Rectum (tissue), 1 donor: Measurements from ENCODE around the genes ARID5A, KANSL3 and CNNM3.

DNA sequence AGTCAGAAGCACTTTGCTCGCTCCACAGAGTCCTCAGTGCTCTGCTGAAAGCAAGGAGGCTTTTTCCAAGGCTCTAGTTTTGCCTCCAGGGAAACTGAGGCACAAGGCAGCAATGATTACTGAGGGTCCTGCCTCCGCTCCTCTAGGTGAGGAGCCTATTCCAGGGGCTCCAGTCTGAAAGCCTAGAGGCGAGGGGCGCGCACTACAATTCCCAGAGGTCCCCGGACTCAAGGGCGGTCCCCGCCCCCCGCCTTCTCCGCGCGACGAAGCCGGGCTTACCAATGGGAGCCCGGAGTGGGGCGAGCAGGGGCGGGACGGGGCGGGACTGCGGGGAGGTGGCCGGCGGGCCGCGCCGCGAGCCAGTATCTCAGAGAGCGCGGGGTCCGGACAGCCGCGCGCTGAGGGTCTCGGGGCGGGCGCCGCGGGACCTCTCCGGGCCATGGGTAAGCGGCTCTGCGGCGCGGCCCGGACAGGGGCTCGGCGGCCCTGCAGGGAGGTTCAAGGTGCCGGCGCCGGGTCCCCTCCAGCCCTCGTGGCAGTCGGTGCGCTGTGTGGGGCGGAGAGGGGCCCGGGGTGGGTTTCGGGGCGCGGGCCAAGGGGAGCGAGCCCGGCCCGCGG is at the start of gene ARID5A:
Gene ARID5A, plus strand, starts transcription at position 365 of the 618 bp plus-strand sequence.
- PRO-cap = unidirectional peak, plus-strand start at position 370 of the sequence

GRCh38 chr2:96546947-96547212 is 10.3 kb downstream of the ARID5A start:
- PRO-cap = no peak

DNA sequence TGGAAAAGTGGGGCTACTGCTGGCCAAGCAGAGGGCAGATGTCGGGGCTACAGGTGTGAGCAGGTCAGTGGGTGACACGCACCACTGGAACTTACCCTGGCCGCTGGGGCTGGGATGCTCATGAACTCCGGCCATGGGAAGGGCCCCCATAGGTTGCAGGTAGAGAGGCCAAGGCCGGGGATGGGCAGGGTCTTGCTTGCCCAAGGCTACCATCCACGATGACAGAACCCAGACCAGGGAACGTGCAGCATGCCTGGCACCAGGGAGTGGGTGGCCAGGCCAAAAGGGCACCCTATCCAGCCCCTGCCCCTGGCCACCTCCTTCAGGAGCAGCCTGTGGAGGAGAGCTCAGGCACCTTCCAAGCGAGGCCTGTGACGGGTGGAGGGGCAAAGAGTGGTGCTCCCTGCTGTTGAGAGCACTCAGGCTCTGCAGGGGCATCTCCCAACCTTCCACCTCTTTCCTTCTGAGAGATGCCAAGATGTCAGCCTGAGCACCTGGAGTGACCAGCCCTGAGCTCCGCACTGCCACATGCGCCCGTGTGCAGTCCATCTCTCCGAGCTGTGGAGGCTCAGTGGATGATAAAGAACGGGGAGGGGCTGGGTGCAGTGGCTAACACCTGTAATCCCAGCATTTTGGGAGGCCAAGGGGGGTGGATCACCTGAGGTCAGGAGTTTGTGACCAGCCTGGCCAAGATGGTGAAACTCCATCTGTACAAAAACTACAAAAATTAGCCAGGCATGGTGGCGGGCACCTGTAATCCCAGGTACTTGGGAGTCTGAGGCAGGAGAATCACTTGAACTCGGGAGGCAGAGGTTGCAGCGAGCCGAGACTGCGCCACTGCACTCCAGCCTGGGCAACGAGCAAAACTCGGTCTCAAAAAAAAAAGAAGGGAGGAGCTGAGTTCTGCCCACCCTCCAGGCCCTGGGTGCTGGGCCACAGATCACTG is 17.1 kb downstream of the ARID5A start:
- PRO-cap = no peak

GRCh38 chr2:96594617-96595785 is 43.1 kb downstream of the KANSL3 start:
- PRO-cap = no peak

DNA sequence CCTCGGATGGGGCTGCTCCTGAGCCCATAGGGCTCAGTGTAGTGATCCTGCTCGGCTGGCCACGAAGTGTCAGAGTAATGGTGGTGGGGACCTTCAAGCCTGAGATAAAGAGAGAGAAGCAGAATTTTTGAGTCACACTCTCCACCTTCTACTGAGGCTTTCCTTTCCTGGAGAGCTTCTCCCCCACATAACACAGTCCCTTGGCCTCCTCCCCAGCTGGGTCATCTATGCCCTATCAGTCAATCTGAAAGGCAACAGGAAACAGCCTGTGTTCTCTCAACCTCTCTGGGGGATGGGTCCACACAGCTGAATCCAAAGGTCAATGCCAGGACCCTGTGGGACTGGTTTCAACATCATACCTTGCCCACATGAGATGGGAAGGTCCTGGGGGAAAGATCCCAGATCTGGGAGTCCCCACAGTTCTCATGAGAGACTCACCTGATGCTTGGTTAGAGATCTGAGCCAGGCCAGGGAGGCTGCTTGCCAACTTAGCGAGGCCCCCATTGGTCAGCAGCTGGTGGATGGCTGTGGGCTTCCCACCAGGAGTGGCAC is 36.4 kb downstream of the KANSL3 start:
- PRO-cap = bidirectional peak, plus-strand start at position 369 of the sequence, minus-strand start at position 202 of the sequence

- PRO-cap = bidirectional peak, plus-strand start at chr2:96638095, minus-strand start at chr2:96637905; bidirectional peak, plus-strand start at chr2:96638457, minus-strand start at chr2:96638320; bidirectional peak, plus-strand start at chr2:96638547, minus-strand start at chr2:96638514
These were observed at the start of gene KANSL3 for GRCh38 chr2:96637724-96638857. KANSL3 (minus strand) TSS chr2:96638312.

DNA sequence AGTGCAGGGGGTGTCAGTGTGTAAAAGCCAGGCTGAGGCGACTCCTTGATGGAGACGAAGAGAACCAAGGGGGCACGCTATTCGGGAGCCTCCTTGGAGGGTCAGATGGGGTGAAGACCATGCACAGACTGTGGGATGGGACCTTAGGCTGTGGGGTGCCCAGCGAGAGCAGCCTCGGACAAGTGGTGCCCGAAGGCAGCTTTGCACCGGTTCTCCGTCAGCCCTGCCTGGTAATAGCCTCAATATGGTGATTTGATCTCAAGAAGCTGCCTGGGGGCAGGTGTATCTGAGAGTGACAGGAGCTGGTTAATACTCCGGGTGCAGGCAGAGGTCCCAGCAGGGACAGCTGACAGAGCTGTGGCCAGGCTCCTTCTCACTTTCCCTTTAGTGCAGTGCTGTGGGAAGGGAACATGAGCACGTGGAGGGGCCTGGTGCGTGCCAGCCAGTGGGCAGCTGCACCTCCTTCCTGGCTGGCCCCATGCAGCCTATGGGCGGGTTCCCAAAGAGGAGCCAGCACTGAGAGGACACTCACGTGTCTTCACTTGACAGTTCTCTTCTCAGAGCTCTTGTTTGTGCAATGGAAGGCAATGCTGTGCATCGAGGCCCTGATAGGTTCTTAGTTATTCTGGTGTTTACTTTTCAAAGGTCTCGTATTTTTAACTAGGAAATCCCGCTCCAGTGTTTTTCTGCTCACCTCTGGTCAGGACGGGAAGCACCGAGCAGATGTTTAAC is 9.1 kb downstream of the CNNM4 start:
- PRO-cap = bidirectional peak, plus-strand start at position 502 of the sequence, minus-strand start at position 386 of the sequence

GRCh38 chr2:96816197-96816993 is at the start of gene CNNM3:
CNNM3 (plus strand) TSS chr2:96816268.
- PRO-cap = bidirectional peak, plus-strand start at chr2:96816270, minus-strand start at chr2:96816042; bidirectional peak, plus-strand start at chr2:96816615, minus-strand start at chr2:96816496; bidirectional peak, plus-strand start at chr2:96816788, minus-strand start at chr2:96816753

DNA sequence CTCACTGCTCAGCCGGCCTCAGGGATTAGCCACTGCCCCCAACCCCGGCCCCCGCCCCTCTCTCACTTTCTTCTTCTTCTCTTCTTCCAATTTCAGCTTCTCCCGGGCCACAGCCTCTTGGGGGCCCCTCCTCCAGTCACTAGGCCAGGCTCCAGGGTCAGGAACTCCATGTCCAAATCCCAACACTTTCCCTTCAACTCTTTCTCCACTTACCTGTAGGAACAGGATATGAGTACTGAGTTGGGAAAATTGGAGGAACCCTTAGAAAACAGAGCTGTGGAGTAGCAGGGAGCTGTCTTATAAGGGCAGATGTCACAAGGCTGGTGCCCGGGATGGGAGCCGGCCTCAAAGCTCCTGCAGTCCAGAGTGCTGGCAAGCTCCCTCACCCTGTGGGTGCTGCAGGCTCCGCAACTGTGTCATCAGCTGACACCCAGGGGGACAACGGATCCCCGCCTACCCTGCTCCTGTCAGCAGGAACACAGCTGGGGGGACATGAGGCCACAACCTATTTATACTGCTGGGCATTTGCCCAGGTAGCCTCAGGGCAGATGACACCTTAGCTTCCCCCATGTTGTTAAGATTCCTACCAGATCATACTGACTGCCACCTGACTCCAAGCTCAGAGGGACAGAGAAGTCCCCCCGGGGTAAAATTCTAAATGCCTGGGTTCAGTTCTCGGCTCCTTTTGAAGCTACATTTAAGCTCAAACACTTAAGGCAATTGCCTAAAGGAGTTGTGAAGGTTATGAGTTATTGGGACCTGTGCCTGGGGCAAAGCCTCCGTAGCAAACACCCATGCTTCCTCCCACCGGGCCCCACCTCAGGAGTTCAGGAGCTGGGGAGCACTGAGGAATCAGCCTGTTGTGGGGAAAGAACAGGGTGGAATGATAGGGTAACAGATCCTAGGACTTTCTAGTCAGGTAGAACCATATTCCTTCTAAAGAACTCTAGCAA is 1.2 kb downstream of the ANKRD23 start:
- PRO-cap = no peak

GRCh38 chr2:96868449-96868873 is 1.4 kb downstream of the SEMA4C start:
- PRO-cap = bidirectional peak, plus-strand start at chr2:96868667, minus-strand start at chr2:96868835

- PRO-cap = bidirectional peak, plus-strand start at chr2:96925076, minus-strand start at chr2:96924903
These were observed 55.0 kb upstream of the SEMA4C start for GRCh38 chr2:96924709-96925495.

DNA sequence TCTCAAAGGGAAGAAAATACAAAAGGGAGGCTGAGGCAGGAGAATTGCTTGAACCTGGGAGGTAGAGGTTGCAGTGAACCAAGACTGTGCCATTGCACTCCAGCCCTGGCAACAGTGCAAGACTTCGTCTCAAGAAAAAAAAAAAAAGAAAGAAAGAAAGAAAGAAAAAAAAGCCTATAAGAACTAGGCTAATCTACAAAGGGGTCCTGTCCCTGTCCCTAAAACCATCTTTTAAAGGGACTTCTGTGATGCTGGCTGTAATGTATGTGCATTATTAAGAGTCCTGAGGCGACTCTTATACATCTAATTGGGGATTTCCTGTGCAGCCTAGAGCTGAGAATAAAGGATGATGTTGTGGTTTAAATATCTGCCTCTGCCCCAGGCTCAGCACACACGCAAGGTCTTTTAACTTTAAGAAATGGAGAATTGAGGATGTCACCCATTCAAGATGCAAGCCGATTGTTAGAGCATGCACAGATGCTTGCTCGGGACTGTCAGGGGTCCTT is 24.0 kb downstream of the FAM178B start:
- PRO-cap = no peak

- PRO-cap = no peak
These were observed 8.6 kb downstream of the FAM178B start for GRCh38 chr2:96977540-96978375.

- PRO-cap = no peak
These were observed 48.7 kb downstream of the FAHD2B start for GRCh38 chr2:97045925-97046370.

DNA sequence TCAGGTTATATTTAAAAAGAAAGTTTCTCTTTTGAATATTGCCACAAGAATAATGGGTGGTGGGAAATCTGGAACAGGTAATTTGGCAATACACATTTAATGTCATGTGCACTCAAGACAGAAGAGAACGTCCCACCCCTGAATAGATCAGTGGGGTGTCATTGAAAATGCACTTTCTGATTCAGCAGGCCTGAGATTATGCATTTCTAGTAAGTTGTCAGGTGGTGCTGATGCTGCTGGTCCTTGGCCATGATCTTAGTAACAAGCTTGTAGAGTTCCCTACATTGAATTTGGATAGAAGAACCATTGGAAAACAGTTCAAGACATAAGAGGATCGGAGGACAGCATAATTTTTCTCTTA is 70.6 kb downstream of the ANKRD36 start:
- PRO-cap = no peak

DNA sequence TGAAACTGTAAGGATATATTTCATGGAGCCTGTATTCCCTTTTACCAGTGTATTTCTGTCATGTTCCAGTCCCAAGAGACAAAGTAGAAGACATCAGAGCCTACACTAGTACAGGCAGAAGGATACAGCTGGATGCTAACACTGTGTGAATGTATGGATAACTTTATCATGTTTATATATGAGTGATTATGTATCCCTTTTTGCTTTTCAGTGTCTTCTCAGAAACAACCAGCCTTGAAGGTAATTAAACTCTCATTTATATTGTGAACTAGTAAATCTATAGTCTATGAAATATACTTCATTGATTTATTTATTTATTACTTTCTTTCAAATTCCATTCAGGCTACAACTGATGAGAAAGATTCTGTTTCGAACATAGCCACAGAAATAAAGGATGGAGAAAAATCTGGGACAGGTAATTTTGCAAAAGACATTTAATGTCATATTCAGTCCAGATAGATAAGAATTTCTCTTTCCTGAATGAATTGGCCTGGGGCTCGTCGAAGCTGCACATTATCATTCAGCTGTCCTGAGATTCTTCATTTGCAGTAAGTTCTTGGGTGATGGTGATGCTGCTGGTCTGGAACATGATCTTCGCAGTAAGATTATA is 77.9 kb downstream of the ANKRD36 start:
- PRO-cap = no peak

DNA sequence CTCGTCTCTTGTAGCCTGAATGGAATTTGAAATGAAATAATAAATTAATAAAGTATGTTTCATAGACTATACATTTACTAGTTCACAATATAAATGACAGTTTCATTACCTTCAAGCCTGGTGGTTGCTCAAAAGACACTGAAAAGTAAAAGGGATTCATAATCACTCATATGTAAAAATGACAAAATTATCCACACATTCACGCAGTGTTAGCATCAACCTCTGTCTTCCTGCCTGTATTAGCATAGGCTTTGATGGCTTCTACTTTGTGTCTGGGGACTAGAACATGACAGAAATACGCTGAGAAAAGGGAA is 42.1 kb downstream of the ANKRD36B start:
- PRO-cap = no peak

DNA sequence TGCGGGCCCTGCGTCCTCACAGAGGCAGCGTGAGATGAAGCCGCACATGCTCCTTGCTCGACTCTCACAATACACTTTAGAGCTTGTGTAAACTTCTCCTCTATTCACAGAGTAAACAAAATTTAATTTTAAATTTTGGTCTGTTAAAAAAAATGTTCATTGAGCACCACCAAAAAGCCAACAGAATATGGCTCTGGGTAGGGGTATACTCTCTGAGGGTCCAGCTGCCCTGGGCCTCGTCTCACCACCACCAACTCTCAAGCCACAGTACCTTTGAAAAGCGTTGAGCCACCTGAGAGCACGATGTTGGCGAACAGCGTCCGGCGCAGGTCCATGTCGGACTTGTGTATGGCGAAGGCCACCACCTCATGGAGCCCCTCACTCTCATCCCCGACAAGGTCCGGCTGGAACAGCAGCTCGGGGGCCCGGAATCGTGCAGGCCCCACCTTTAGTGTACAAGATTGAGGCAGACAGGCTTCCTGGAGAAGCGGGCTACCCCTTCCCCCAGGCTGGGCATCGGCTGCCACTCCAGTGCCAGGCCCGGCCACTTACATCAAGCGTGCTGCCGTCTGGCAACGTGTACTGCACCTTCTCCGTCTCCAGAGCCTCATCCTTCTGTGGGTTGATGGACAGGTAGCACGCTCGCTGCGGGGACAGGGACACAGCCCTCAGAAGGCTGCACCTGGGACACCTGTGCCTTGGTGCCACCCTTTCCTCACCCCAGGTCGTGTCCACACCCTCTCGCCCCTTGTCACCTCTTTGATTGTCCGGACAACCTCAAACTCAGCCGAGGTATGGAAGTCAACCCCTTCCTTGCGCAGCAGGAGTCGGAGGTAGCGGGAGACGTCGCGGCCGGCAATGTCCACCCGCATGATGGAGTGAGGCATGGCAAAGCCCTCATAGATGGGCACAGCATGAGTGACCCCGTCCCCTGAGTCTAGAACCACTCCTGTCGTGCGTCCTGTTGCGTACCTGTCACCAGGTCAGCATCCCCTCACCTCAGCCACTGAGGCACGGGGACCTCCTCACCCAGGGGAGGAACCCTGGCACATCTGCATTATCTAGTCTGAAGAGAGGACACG is 5.8 kb downstream of the ACTR1B start:
- PRO-cap = no peak

DNA sequence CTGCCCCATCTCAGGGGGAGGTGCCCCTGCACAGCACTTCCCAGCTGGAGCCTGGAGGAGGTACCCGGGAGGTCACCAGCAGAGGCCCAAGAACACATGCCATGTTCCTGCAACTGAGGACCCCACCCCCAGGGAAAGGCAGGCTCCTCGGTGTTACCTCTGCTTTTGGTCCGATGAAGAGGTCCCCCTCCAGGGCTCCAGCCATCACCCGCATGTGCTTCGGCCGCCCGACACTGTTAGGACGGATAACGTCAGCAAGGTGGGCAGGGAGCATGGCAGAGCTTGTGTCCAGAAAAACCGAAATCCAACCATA is 3.5 kb downstream of the ACTR1B start:
- PRO-cap = no peak

GRCh38 chr2:97805211-97805986 is 92.0 kb downstream of the ZAP70 start:
- PRO-cap = no peak